NALM6 (cell line): ENCODE measurements around a stretch of chr1.

- PRO-cap: no peak
These were observed 59.4 kb downstream of the KCNK1 start for GRCh38 chr1:233673209-233673882.

GRCh38 chr1:233707158-233708239 lies 93.6 kb downstream of the KCNK1 start:
- PRO-cap: no peak

GRCh38 chr1:234498860-234499691 lies 20.1 kb upstream of the TARBP1 start:
- PRO-cap: bidirectional peak, plus-strand start at chr1:234499342, minus-strand start at chr1:234499184

GRCh38 chr1:234500176-234500567 lies 21.2 kb upstream of the TARBP1 start:
- PRO-cap: no peak

DNA sequence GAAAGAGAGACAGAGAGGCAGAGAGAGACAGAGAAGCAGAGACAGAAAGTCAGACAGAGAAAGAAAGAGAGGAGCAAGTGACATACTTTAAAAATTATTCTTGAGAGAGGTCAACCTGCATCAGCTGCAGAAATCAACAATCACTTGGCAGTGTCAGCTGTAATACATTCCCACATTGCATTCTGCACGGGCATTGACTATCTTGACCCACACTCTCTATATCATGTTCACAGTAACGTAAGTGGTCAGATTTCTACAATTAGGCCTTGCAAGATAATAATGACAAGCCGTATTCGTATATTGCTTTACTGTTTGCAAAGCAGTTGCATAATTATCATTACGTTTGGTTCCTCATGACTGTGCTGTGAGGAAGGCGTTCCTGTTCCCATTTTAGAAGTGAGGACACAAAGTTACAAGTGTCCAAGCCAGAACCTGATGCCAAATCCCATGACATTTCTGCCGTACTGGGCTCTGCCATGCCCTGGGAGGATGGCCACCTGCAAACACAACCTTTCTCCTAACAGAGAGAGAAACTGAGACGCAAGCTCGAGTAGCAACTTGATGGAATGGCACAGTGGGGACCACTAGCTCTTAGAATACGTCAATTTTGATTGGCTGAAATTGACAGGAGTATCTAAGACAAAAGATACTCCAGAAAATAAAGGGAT lies 53.5 kb upstream of the TARBP1 start:
- PRO-cap: no peak

GRCh38 chr1:234535800-234536235 lies 56.8 kb upstream of the TARBP1 start:
- PRO-cap: no peak

GRCh38 chr1:234545449-234546424 lies 64.2 kb downstream of the IRF2BP2 start:
- PRO-cap: no peak

DNA sequence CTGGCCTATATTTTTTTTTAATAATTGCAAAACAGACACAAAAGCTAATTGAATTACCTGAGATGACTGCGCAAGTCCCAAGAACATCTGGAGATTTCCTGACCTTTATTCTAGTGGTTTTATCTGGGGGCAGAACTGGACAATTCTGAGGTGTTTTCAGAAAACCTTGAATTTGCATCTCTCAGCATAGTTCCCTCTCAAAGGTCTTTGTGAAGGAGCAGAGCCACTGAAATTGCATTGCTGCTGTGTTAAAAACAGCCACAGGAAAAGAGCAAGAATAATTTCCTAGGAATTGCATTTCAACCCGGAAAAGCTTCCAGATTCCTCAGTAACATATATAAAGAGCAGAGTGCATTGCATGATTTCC lies 11.3 kb downstream of the IRF2BP2 start:
- PRO-cap: no peak

DNA sequence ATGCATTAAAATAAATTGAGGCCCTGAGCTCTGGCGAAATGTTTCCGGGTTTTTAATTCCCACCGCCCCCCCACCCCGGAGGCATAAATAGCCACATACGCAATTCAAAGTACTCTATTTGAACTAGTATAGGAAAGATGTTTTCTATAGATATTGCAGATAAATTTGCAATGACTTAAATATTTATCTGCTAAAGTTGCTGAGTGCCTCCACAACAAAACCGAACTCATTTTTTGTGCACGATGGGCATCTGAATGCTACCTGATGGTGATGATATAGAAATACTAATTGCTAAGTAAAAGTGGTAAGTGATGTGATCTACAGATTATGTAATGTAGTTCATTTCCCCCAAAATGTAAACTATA lies 8.6 kb downstream of the IRF2BP2 start:
- PRO-cap: no peak

- PRO-cap: bidirectional peak, plus-strand start at chr1:234610309, minus-strand start at chr1:234610178
These were observed 277 bp upstream of the IRF2BP2 start for GRCh38 chr1:234610244-234610665.

- PRO-cap: no peak
These were observed 8.5 kb upstream of the IRF2BP2 start for GRCh38 chr1:234618254-234619196.

DNA sequence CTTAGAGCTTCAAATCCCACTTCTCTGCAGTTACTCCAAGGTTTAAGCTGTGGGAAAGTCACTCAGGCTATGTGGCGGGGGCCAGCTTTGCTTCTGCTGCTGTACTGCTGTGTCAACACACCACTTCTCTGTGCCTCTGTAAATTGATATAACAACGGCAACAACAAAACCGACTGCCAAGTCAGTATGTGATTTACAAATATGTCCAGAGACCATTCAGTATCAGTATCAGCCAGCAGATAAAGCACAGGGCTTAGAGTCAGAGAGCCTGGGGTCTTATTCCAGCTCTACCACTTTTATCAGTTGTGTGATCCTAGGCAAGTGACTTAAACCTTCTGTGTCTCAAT lies 14.2 kb upstream of the IRF2BP2 start:
- PRO-cap: no peak

GRCh38 chr1:234627977-234628382 lies 18.0 kb upstream of the IRF2BP2 start:
- PRO-cap: no peak

DNA sequence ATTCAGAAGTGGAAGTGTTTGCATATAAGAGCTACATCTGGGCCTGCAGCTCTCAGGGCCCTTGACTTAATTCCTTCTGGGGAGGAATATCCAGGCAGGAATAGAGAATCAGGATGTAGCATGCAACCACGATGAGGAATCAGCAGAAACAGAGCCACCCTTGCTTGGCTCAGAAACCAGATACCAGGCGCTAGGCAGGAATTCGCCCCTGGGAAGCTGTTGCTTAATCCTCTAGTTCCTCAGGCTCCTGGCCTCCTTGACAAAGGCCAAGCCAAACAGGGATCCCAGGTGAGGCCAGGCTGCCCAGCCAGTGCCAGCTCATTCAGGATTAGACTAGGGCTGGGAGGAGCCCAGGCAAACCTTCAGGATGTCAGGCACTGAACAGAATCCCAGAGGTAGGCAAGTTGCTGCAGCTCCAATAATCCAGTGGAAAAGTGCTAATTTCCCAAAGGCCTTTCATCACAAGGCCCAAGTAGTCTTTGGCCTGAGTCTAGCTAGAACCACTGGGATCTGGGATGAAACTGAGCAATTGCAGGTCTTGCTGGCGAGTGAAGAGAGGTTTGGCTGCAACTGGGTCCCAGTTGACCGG lies 48.2 kb upstream of the IRF2BP2 start:
- PRO-cap: no peak

- PRO-cap: no peak
These were observed 86.0 kb upstream of the IRF2BP2 start for GRCh38 chr1:234696025-234696258.

- PRO-cap: no peak
These were observed 106.7 kb upstream of the IRF2BP2 start for GRCh38 chr1:234716322-234717529.

DNA sequence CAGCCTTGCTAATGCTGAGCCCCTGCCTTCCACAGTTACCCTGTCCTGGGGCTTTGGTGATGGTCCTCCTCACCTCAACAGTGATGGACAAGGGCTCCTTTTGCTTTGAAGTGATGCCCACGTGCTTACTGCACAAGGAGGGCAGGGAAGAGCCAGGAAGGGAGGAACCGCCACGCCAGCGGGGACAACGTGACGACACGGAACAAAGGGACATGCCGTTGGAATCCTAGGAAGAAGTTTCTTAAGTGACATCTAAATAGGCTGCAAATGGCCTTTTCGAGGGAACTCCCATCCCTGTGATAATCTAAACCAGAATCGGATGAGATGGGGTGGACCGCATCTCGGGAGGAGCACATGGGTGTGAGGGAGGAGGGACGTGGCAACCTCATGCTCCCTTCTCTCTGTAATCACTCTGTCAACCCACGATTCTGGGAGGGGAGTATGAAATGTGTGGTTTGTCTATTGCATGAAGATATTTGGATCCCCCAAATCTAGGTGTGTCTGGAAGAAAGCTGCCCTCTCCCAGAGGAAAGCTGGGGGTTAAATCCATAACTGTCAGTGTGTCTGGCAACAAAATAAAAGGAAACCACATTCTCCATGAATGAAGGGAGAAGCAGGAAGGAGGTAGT lies 110.9 kb upstream of the IRF2BP2 start:
- PRO-cap: no peak

DNA sequence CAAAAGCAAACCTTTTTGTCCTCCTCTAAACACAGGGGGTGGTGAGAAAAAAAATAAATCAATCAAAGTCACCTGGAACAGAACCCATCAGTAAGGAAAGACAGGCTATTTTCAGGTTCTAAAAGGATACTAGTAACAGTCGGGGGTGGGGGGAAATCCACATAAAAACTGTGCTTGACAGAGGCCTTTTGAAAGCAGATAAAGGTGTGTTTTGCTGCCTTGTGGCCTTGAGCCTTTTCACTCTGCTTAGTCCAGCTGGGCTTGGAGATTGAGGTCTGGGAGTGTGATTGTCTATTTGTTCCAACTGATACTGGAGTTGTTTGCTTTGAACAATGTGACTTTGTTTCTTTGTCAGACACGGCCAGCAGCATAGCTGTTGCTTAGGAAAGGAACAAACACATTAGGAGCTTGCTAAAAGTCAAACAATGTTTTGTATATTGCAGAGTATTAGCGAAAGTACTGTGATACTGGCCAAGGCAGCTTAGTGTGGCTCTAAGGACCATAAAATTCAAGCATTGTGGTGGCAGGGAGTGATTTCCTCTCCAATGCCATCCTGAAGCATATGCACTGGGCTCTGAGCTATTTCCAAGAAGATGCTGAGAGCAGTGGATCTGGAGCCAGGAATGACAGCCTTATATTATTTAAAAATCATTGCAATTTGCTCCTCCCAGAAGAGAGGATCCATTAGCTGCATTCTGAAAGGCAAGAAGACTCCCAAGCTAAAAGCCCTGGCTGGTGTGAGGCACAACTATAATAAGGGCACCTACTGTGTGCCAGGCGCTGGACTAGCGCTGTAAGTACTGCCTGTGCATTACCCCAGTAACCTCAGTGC lies 141.3 kb upstream of the IRF2BP2 start:
- PRO-cap: no peak

- PRO-cap: no peak
These were observed 165.6 kb upstream of the IRF2BP2 start for GRCh38 chr1:234775467-234776157.

DNA sequence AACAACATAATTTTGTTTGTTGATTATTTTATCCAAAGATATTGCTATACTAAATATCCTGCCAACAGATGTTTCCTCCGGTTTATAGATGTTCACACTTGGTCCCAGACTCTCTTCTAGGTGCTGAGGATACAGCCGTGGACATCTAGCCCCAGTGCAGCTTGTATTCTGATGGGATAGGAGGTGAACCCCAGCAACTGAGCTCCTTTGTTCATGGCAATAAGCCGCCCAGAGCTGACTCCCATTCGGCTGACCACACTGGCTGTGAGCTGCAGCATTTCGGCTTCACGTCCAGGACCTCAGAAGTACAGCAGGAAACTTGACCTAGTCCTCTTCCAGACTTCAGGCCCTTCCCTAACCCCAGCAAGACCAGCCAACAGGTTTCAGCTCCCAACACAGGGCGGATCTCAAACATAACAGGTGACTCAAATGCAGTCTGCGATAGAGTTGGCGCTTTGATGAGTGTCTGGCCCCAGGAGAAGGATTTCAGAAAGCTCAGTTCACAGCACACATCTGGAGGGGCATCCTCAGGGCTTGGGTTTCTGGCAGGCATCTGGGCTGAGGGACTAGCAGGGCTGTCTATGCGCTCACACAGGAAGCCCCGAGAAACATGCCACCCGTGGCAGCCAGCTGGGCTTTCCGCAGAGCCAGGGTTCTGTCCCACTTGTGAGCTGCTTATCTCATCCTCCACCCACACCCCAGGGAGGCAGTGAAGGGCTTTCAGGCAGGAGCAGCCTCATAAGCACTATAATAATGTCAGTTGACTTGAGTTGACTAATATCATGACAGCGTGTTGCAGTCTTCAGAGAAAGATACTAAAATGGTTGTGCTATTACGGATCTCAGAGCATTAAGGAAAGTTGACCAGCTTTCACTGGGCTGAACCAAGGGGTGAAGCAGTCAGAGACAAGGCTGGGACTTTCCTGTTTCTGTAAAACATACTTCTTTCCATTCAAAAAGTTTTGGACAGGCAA lies 232.7 kb upstream of the IRF2BP2 start:
- PRO-cap: bidirectional peak, plus-strand start at position 497 of the sequence, minus-strand start at position 479 of the sequence; bidirectional peak, plus-strand start at position 796 of the sequence, minus-strand start at position 555 of the sequence